ENCODE measurements around a stretch of chrX.

DNA sequence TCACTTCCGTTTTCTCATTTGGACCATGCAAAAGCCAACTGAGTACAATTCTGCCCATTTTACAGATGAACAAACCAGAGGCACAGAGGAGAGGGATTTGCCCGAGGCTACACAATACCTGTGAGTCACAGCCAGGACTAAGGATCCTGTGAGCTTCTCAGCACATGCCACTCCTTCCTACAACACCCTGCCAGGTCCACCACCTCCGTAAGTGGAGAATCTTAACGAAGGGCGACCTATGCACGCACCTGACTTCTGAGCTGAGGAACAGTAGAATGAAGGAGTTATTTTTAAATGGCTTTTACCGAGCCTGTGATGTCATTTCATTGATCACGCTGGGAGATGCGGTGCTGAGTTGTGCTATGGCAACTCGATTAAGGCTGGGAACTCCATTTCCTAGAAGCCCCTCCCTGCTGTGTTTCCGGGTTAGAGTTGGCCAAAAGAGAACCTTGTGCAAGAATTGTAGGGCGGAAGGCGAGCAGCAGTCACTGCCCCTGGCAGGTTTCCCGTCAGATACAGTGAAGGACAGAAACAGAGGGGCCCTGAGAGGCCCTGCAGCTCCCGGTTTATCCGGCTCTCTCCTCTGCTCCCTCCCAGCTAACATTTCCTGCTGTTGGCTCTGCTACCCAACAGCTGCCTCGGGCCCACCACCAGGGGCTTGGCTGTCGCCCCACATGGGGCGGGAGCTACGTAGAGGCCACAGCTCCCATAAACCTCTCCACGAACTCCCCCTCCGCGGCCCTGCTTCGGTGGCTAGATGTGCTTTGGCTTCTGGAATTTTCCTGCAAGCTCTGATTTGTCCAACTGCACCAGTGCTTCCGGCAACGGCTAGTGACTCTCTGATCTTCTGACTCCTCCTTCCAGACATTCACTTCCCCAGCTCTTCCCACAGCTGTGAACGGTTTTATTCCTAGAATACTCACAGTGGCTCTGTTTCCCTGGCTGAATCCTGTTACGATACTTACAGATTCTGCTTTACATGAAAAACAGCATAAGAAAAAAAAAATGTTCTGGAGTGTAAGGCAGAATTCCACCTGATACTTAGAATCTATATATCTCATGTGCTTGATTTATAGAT lies 75.0 kb upstream of the USP9X start:
- RRBS, result no CpG with 5 or more reads among the region's 28 CpGs

DNA sequence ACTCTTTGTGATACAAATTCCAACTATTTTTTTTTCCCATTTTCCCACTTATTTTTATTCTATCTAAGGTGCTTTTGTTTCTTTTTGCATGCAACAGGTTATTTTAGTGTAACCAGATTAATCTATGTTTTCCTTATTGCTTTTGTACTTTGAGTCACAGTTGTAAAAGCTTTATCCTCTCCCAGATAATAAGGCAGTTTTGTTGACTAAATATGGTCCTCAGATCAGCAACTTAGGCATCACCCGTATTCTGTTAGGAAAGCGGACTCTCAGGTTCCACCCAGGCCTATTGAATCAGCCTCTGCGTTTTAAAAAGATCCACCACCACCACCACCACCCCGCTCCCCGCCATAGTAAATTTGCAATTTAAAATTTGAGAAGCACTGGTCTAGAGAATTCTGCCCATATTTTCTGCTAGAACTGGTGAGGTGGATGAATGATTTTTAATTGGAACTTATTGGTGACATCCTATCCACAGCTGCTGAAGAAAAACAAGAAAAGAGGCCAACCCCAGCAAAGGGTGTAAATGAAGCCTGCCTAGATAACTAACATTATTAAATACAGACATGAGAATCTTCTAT lies 58.5 kb upstream of the USP9X start:
- RRBS, result no CpG with 5 or more reads among the region's 5 CpGs

DNA sequence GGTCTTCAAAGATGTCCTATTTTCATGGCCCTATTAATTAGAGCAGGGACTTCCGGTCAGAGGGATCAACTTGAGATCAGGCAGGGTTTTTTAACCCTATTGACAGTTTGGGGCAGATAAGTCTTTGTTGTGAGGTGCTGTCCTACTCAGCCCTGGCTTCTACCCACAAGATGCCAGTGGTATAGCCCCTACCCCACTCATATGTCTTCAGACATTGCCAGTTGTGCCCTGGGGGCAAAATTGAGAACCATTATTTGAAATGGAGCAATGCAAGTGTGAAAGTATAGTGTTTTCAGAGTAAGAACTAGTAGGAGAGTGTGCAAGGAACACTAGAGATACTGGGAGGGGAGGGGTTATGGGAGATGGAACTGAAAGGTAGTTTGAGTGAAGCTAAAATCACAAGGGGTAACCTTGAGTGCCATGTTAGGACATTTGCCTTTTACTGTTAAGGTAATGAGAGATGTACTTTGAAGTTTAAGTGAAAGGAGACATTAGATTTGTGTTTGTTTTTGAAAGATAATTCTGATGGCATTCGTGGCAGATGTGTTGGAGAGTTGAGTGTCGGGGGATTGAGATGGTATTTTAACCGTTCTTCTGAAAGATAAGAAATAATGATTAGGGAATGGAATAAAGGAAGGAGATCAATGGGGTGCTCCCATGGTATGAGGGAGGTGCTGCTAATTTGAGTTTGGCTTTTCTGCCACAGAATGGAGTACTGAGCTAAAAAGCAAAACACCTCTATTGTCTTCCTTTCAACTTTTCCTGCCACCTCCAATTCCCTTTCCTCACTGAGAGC lies 10.2 kb downstream of the USP9X start:
- RRBS, result no CpG with 5 or more reads among the region's 4 CpGs

- RRBS, result no CpG with 5 or more reads among the region's 3 CpGs
These were observed 72.4 kb downstream of the USP9X start for GRCh38 chrX:41157519-41158239.

GRCh38 chrX:41302281-41302812 lies 31.6 kb upstream of the DDX3X start:
- RRBS, result no CpG with 5 or more reads among the region's 9 CpGs

- RRBS, result no CpG with 5 or more reads among the region's 7 CpGs
These were observed 8.4 kb downstream of the DDX3X start for GRCh38 chrX:41342453-41342754.

GRCh38 chrX:41350054-41351056 lies 16.4 kb downstream of the DDX3X start:
- RRBS, result no CpG with 5 or more reads among the region's 6 CpGs

- RRBS, result no CpG with 5 or more reads among the region's 6 CpGs
These were observed 19.5 kb downstream of the DDX3X start for GRCh38 chrX:41353302-41353976.

DNA sequence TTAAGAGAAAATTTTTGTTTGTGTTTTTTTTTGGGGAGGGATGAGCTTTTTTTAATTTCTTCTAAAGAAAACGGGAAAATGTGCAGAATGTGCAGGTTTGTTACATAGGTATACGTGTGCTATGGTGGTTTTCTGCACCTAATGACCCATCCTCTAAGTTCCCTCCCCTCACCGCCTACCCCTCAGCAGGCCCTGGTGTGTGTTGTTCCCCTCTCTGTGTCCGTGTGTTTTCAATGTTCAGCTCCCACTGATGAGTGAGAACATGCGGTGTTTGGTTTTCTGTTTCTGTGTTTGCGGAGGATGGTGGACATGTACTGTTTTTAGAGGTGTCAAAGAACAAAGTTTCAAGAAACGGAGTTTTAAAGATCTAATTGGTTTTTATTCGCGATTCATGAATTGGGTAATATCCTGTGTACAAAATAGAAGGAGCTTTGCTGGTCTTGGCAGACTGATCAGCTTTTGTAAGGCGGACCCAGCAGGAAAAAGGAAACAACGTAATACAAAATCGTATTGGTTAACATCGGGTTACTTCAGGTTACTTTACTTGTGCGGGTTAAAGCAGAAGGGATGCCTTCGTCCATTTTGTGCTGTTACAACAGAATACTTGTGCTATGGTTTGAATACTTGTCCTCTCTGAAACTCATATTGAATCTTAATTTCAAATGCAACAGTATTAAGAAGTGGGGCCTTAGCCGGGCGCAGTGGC lies 11.6 kb upstream of the NYX start:
- RRBS, result no CpG with 5 or more reads among the region's 17 CpGs

- RRBS, result no CpG with 5 or more reads among the region's 3 CpGs
These were observed 109.8 kb downstream of the NYX start for GRCh38 chrX:41556786-41557448.

- RRBS, result no CpG with 5 or more reads among the region's 1 CpG
These were observed 5.1 kb upstream of the GPR82 start for GRCh38 chrX:41718974-41719201.

DNA sequence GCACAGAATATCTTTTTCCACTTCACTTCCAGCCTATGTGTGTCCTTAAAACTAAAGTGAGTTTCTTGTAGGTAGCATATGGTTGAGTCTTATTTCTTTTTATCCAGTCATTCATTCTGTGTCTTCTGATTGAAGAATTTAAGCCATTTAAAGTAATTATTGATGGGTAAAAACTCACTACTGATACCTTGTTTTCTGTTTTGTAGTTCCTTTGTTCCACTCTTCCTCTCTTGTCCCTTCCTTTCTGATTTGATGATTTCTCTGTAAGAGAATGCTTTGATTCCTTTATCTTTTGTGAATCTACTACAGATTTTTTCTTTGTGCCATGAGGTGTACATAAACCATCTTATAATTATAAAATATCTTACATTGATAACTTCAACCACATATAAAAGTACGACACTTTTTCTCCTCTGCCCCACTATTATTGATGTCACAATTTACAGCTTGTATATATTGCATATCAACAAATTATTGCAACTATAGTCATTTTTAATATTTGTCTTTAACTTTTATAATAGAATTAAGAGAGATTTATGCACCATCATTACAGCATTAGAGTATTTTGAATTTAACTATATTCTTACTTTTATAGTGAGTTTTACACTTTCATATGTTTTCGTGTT lies 24.0 kb downstream of the CASK start:
- RRBS, result no CpG with 5 or more reads among the region's 2 CpGs

DNA sequence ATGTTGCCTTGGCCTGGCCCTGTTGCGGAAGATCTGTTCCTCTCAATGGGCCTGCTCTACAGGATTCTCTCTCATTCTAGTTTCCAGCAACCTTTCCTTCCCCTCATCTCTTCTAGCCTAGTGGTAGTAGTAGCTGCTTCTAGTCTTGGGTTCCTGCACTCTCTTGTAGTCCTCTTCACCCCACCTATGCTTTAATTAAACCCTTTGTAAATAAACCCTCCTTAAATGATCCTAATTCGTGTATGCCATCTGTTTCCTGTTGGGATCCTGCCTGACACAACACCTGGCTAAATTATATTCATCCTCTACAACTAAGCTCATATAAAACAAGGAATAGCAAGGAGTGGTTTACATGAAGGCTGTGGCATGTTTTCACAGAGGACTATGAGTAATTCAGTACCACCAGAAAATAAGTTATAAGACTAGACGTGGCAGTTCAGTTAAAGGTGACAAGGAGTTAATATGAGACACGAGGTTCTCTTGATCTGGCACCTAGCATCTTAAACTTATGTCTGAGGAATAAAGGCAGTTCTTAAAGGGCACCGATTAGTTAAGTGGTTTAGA lies 95.6 kb upstream of the MAOA start:
- RRBS, result no CpG with 5 or more reads among the region's 5 CpGs

GRCh38 chrX:43693494-43693879 lies 37.4 kb downstream of the MAOA start:
- RRBS, result no CpG with 5 or more reads among the region's 1 CpG

DNA sequence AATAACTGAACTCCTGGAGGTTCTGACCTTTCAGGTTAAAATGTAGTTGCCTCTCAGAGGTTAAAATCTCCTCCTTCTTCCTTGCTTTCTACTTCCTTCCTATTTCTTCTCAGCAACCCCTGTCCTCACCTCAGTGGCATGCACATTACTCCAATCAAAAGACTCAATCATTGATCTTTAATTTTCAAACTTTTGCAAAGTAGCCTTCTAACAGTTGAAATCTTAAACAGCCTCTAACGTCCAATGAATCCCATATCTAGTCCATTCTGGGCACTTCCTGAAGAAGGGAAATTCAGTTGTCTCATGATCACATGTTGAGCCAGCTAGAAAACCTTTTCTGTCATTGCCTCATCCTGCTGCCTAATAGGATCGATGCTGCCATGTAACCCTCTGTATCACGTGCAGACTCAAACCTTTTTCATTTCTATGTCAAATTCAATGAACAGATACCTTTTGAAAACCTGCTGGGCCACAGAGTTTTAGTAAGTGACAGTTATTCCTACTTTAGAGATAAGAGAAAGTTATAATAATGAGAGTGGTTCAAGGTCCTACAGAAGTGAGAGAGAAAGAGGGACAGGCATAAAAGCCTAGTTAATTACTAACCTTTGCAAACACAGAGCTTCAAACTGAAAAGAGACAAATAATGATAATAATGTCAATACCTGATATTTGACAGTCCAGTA lies 45.9 kb downstream of the MAOA start:
- RRBS, result no CpG with 5 or more reads among the region's 3 CpGs

DNA sequence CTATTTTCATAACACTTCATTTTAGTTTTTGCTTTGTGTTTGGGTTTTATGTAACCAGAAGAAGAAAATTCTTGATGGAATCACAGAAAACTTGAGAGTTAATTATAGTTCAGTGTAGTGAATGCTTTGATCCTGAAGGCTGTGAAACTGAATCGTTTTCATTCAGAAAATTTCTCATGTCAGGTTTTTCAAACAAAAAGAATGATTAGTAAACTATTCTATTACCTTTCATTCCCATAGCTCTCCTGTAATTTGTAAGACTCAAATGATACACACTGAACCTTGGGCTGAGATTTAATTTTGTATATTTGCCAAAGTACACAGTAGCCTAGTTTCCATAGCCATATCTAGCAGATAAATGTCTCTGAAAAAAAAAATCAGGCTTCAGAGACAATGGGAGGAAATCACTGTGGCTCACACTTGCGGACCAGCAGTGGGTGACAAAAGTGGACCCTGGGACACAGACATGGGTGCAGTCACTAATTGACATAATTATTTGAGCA lies 46.5 kb downstream of the MAOA start:
- RRBS, result no CpG with 5 or more reads among the region's 2 CpGs

- RRBS, result no CpG with 5 or more reads among the region's 9 CpGs
These were observed 37.3 kb downstream of the EFHC2 start for GRCh38 chrX:44306058-44306710.

DNA sequence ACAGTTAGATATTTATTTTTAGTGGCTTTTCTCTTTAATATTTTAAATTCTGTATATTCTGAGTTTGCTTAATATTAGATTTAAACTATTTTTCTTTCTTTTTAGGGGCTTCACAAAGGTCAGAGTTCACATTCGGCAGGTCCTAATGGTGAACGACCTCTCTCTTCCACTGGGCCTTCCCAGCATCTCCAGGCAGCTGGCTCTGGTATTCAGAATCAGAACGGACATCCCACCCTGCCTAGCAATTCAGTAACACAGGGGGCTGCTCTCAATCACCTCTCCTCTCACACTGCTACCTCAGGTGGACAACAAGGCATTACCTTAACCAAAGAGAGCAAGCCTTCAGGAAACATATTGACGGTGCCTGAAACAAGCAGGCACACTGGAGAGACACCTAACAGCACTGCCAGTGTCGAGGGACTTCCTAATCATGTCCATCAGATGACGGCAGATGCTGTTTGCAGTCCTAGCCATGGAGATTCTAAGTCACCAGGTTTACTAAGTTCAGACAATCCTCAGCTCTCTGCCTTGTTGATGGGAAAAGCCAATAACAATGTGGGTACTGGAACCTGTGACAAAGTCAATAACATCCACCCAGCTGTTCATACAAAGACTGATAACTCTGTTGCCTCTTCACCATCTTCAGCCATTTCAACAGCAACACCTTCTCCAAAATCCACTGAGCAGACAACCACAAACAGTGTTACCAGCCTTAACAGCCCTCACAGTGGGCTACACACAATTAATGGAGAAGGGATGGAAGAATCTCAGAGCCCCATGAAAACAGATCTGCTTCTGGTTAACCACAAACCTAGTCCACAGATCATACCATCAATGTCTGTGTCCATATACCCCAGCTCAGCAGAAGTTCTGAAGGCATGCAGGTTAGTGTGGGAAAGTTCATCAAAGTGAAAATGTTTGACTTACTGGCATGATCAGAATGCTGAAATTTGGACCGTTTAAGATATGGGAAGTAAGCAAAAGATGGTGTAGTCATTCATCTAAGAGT lies 130.9 kb downstream of the DIPK2B start:
- RRBS, result no CpG with 5 or more reads among the region's 7 CpGs

Data from GM19240 (cell line).